Metastatic Breast Carcinoma in the Brain (tissue), 10 donors: Measurements from ENCODE around the gene ASB8.

DNA sequence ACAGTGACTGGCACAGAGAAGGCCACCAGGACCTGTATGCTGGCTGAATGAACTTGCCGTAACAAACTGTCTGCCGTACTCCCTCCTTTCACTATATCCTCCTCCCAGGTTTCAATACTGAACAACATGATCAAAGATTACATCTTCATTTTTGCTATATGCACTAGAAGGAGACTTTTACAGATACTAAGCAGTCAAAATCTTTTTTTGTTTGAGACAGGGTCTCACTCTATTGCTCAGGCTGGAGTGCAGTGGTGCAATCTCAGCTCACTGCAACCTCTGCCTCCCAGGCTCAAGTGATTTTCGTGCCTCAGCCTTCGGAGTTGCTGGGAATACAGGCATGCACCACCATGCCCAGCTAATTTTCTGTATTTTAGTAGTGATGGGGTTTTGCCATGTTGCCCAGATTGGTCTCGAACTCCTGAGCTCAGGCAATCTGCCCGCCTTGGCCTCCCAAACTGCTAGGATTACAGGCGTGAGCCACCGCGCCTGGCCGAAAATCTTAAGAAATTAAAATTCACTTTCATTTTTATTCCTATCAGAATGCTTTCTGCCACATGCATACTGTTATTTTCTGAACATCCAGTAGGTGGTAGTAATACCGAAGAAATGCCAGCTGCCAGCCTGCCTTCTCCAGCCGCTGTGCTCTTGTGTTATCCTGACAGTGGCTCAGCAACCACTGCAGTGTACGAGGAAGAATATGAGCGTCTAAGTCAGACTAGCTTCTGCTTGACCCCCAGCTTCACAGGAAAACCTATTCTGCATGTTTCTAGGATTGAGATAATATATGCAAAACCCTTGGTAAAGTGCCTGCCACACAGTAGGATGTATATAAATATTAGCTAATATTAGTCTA is 54.4 kb downstream of the RPAP3 start:
- PRO-cap, 10 experiments: no peak in any of the 10 experiments

DNA sequence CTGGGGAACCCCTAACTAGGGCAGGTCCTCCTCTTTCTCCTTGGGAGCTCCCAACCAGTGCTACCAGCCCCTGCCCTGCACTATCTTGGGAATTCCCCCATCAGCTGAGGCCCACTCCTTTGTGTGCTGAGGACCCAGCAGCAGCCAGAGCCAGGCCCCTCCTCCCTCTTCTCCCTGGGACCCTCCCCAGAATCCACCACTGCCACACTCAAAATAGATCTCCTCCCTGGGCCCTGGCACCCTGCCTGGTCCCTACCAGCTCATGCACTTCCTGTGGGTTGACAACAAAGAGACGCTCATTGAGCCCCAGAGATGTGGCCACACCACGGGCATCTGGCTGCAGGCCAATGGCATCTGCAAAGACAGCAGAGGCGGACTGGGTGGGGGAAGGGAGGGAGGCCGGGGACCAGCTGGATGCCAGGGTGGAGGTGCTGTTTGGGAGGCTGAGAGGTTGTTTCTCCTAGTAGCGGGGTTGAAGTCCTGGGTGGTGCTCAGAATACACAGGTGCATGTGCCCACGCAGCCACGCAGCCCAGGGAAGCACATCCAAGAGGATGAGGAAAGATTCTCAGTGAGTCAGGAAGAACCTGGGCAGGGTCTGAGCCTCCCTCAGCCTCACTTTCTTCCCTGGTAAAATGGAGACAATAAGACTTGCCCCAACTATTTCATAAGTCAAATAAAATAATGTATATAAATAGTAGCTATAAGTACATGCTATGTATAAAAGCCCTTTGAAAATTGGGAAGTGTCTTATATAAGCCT is 16.1 kb upstream of the ENDOU start:
- PRO-cap, 10 experiments: no peak in any of the 10 experiments

- PRO-cap, 10 experiments: peak in 1 of 10 experiments; most common plus-strand start chr12:47754935 (in 1); most common minus-strand start chr12:47754937 (in 1)
Observed at GRCh38 chr12:47754756-47755154, 3.9 kb downstream of the RAPGEF3 start.

DNA sequence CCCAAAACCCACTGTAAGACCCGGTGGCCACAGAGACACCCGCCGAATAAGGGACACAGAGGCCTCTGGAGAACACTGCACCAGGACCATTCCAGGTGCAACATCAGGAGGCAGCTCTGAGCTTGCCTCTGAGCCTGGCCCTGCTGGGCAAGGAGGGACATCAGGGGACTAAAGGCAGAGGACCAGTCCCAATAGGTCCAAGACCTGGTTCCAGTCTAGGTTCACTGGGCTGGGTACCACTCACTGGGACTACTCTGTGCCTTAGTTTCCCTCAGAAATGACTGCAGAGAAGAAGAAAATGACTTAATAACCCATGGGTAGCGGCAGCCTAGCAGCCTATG is 1.6 kb downstream of the HDAC7 start:
- PRO-cap, 10 experiments: no peak in any of the 10 experiments

DNA sequence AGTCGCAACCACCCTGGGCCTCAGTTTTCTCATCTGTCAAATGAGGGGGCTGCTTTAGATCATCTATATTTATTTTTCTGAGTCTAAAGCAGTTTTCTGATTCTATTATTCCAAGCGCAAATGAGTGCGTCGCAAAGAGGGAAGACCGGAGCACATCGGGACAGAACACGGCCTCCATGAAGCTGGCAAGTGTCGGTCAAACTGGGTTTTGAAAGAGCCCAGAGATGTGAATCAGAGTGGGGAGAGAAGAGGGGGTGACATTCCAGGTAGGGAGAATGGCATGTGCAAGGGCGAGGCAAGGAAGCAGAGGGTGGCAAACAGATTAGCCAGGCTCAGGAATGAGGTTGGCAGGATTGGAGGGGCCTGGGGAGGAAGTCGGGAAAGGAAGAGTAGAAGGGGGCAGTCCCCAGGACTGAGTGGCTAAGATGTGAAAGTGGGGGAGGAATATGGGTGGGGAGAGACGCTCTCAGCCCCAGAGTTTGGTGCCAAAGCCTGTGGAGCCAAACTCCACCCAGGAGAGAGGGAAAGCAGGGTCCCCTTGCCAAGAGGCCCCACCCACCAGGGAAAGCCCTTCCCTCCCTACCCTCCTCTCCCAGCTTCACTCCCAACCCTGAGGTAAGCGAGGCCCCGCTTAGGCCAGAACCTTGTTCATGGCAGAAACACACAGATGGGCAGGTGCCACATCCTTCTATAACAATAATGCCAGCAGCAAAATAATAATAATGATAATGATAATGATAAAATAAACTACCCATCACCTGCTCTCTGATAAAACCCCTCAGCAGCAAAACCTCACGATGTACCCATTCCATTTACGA is 5.5 kb upstream of the HDAC7 start:
- PRO-cap, 10 experiments: peak in 1 of 10 experiments; most common plus-strand start position 369 of the sequence (in 1); most common minus-strand start position 210 of the sequence (in 1)

- PRO-cap, 10 experiments: no peak in any of the 10 experiments
Observed at GRCh38 chr12:47841578-47842244, 22.0 kb upstream of the HDAC7 start.

DNA sequence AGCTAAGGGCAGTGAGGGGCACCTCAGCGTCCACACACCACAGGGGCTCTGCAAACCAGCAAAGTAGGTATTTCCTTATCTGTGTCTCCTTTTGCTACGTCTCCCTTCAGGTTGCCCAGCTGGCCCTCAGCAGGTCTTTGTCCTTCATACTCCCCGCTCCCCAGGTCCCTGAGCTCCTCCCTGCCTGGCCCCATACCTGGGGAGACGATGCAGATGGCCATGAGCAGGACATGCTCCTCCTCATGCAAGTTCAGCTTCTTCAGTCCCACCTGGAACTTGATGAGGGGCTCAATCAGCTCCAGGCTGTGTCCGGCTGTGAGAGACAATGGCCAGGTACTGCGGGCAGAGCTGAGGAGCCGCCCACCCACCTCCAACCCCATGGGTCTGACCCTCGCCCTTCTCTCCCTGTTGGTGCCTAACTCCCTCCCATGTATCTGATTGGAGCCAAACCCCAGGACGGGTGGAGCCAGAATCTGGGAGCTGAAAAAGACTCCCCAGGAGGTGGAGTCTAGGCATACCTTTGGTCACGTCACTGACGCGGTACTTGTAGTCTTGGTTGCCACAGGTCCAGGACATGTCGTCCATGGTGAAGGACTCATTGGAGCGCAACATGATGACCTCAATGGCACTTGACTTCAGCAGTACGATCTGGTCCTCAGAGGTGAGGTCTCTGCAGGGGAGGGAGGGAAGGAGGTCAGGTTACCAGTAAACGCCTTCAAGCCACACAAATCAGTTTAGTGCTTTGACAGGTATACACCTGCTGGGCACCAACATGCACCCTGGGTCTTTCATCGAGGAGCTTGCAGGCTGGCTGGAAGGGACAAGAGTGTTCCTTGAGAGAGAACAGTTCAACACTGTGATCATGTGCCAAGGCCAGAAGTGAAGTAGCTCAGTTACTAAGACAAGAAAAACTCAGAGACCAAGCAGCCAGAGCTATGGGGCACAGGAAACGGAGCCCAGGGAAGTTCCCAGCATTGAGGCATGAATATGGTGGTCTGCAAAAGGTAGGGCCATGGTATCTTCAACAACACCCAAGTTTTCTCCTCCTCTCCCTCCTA is 26.8 kb upstream of the HDAC7 start:
- PRO-cap, 10 experiments: no peak in any of the 10 experiments

GRCh38 chr12:47863369-47863909 is 41.4 kb downstream of the VDR start:
- PRO-cap, 10 experiments: no peak in any of the 10 experiments

- PRO-cap, 10 experiments: no peak in any of the 10 experiments
Observed at GRCh38 chr12:47883153-47883792, 21.5 kb downstream of the VDR start.

GRCh38 chr12:47903783-47904455 is 875 bp downstream of the VDR start:
- PRO-cap, 10 experiments: peak in 10 of 10 experiments; most common plus-strand start chr12:47904143 (in 3); most common minus-strand start chr12:47904045 (in 10)

DNA sequence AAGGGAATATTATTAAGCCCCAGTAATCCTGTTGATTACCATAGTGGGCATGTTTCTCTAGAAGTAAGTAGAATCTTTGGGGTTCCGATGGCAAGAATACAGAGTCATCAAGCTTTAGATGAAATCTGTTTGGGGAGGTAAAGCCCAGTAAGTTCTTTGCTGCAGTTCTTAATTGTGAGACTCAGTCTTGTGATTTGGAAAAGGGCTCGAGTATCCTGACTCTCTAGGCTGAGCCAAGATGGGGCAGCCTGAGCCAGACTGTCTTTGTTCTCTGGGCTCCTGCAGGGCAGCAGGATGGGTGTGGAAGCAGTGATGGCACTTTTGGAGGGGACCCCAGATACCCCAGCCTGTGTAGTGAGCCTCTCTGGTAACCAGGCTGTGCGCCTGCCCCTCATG is 18.3 kb downstream of the PFKM start:
- PRO-cap, 10 experiments: no peak in any of the 10 experiments

DNA sequence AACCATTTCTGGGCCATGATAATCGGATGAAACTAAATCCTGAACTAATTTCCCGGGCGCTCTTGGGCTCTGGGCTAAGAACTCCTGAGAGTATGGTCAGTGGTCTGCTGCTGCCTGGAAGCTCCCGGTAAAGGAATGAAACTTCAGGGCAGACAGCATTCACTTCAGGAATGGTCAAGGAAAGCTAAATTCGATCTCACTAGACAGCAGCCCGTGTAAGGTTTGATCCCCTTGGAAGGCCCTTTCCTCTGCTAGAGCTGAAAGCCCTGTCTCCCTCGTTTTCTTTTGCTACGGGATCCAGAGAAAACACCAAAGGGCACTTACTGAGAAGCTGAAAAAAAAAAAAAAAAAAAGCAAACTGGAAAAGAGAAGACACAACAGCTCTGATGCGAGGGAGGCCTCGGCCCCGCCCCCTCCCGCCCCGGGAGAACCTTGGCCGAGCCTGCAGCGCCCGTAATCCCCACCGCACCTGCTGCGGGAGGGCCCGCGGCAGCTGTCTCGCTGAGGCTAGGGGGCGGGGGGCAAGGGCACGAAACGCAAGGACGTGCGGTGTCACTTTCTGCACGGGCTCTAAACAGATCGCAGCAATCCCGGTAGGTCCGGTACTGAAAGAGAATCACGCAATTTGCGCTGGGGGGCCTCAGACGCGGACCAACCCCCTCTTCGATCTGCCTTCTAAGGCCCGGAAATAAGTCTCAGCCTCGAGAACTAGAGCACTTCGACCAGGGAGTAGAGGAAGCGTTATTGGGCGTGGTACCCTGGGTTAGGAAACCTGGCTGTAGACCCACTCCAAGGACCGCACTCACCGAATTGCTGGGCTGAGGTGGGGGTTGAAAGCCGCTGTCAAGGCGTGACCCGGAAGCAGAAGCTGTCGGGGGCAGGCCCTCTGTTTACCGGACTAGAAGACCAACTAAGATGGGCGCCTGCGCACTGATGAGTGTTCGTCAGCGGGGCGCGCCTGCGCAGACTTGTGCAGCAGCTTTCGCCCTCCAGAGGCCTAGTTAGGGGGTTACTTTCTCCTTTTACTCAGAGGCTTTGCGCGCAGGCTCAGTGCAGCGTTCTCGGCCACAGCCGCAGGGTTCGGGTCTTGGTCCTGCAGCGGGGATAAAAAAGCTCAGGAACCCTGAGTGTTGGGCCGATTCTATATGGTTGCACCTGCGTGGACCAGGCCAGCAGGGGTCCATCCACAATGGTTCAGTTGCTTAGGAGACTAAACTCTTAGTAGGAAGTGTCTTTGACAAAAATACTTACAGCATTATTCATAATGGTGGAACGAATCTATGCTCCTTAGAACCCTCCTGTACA is at the start of gene ASB8:
TSS of gene ASB8 (minus strand) at position 863 of the 1,305 bp plus-strand sequence.
- PRO-cap, 10 experiments: peak in 10 of 10 experiments; most common plus-strand start position 1,050 of the sequence (in 9); most common minus-strand start position 873 of the sequence (in 7)

DNA sequence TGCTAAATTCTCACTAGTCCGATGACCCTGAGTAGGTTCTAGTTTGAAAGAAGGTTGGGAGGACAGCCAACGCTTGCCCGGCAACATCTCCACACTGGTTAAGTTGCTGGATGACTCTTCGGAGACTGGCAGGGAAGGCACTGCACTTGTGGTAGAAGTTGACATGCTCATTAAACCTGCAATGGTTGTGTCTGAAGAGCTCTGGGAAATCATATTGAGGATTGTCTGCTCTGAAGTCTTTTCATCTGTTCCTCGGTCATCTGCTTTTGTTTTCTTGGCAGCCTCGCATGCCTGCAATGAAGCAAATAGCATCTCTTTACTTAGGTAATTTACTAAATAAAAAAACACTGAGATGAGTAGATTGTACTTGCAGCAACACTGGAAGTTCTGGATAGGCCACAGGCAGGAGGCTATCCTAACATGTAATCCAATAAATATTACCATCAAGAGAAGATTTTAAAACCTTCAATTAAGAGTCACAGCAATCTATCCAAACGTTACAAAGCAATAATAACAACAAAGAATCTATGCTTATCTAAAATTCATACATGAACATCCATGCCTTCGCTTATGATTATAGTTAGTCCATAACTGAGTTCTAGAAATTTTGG is 12.2 kb upstream of the KANSL2 start:
- PRO-cap, 10 experiments: peak in 1 of 10 experiments; most common plus-strand start position 385 of the sequence (in 1)

DNA sequence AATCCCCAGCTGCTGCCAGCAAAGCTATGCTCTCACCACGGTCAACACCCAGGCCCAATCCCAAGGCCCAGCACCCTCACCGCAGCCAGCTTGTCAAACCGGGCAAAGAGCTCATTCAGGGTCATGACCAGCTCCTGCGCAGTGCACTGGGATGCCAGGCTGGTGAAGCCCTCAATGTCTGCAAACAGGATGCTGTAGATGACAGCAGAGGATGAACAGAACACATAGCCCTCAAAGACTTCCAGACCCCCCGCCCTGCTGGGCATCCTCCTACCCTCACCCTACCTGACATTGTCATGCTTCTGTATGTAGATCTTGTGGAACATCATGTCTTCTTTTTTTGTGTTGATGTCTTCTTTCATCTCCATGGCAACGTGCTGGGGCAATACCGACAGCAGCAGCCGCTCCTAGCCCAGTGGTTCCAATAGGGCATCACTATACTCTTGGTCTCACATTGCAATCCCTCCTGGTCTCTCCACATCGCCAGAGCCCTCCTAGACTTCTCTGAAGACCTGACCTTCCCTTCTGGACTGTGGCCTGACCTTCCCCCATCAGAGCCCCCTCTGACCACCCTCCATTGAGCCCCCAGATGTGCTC is 11.5 kb downstream of the ADCY6 start:
- PRO-cap, 10 experiments: no peak in any of the 10 experiments

GRCh38 chr12:48795443-48796185 is 6.7 kb upstream of the ADCY6 start:
- PRO-cap, 10 experiments: no peak in any of the 10 experiments

GRCh38 chr12:49003386-49003677 is 4.2 kb upstream of the DDN start:
- PRO-cap, 10 experiments: no peak in any of the 10 experiments

GRCh38 chr12:49059480-49060406 is 851 bp downstream of the KMT2D start:
- PRO-cap, 10 experiments: peak in 9 of 10 experiments; most common plus-strand start chr12:49060012 (in 2); most common minus-strand start chr12:49060261 (in 7)

DNA sequence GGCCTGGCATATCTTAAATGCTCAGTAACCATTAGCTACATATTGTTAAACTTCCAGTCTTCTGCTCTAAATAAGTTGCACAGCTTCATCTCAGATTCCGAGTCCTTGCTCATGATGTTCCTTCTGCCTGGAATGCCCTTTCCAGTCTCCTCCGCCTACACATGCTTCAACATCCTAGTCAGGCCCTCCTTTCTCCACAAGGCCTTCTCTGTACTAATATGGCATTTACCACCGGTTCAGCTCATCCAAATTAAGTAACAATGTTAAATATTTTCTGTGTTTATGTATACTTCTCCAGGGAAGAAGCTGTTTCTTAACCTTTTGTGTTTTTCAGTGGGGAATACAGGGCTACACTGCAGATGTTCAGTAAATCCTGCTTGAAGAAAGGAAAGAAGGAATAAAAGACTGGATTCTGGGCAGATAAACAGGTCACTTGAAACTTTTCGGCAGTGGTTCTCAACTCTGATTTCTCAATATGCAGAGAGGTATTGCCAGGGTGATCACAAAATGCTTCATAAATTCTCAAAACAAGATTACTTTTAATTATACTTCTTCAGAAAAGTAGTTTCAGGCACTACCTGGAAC is 8.4 kb downstream of the DHH start:
- PRO-cap, 10 experiments: no peak in any of the 10 experiments

GRCh38 chr12:49183553-49184054 is 5.3 kb downstream of the TUBA1A start:
- PRO-cap, 10 experiments: no peak in any of the 10 experiments

GRCh38 chr12:49260686-49261028 is 4.2 kb upstream of the TUBA1C start:
- PRO-cap, 10 experiments: no peak in any of the 10 experiments